ENCODE results near the genes PRKRIP1, SPDYE2, POLR2J3, ARMC10 and PMPCB.

GRCh38 chr7:101935787-101936115 is 118.3 kb downstream of the CUX1 start:
- RAMPAGE, long total RNA, result no peak
- RRBS, result no CpG with 5 or more reads among the region's 9 CpGs

GRCh38 chr7:101941450-101942411 is 124.3 kb downstream of the CUX1 start:
- RAMPAGE, long total RNA, result no peak
- RRBS, result no CpG with 5 or more reads among the region's 13 CpGs

DNA sequence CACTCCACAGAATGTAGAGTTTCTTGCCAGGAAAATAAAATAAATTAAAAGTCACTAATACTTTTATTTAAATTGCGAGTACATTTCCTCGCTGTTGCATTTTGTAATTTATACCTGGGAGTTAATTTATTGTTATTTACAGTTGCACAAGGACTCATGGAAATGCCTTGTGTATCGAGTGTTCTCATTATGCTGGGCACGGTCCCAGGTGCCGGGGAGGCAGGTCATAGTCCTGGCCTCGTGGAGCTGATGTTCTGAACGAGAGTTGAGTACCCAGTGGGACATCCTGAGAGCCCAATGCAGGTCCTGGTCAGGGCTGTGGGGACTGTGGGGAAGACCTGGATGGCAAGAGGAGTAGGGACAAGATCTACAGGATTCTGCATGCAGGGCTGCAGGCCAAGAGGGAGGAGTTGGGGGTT is 127.9 kb downstream of the CUX1 start:
- RAMPAGE, long total RNA, result no peak
- RRBS, result no CpG with 5 or more reads among the region's 7 CpGs

DNA sequence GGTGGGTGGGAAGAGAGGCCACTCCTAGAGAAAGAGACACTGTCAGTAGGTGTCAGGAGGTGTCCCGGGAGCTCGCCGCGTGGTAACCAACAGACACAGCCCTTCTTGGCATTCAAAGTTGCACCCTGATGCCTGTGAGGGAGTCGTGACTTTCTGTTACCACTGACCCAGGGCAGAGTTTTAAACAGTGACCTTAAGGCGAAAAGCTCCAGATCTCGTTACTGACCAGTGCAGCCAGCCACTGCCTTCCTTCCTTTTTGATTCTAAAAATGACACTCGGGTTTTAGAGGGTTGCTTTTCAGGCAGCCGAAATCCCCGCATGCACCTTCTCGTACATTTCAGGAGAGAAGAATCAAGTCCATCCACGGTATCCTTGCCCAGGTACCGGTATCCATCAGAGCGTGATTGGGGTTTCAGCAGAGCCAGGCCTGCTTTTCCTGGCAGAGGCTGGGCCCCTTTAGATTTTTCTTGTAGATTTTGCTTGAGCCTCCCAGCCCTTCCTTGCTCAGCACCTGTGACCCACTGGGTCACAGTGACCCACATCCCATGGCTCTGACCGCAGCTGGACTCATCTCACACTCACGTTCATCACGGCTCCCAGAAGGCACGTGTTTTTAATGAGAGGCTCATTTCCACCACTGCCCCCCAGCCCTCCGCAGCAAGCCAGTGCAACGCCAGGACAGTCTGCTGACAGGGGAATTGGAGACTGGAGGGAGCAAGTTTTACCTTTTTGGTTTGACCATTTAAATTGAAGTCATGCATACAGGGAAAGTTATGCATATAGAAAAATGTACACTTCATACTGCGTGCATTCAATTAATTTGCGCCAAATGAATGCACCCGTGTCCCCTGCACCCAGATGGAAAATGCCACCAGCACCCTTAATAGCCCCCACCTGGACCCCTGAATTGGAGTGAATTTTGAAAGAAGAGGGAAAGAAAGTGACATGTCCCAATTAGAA is 155.6 kb downstream of the CUX1 start:
- RAMPAGE, long total RNA, result no peak
- RRBS, result 60% methylated on average over 1 of the region's 23 CpGs

- RAMPAGE, long total RNA, result no peak
- RRBS, result 2% methylated on average over 15 of the region's 26 CpGs
These were observed 227.6 kb downstream of the CUX1 start for GRCh38 chr7:102044940-102045553.

DNA sequence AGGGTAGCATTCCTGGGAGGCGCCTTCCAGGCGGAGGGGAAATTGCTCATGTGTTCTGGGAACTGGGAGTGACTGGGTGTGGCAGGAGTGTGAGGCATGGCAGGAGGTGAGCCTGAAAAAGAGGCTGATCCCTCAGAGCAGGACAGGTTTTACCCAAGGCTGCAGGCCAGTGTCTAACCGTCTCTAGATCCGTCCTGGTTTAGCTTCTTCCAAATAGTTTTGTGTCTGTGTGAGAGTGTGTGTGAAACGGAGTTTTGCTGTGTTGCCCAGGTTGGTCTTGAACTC is 222.7 kb upstream of the SH2B2 start:
- RAMPAGE, long total RNA, result no peak
- RRBS, result no CpG with 5 or more reads among the region's 5 CpGs

- RAMPAGE, long total RNA, result no peak
- RRBS, result no CpG with 5 or more reads among the region's 20 CpGs
These were observed 145.7 kb upstream of the SH2B2 start for GRCh38 chr7:102140689-102141570.

GRCh38 chr7:102197016-102197575 is 89.6 kb upstream of the SH2B2 start:
- RAMPAGE, long total RNA, result no peak
- RRBS, result 93% methylated on average over 3 of the region's 26 CpGs

DNA sequence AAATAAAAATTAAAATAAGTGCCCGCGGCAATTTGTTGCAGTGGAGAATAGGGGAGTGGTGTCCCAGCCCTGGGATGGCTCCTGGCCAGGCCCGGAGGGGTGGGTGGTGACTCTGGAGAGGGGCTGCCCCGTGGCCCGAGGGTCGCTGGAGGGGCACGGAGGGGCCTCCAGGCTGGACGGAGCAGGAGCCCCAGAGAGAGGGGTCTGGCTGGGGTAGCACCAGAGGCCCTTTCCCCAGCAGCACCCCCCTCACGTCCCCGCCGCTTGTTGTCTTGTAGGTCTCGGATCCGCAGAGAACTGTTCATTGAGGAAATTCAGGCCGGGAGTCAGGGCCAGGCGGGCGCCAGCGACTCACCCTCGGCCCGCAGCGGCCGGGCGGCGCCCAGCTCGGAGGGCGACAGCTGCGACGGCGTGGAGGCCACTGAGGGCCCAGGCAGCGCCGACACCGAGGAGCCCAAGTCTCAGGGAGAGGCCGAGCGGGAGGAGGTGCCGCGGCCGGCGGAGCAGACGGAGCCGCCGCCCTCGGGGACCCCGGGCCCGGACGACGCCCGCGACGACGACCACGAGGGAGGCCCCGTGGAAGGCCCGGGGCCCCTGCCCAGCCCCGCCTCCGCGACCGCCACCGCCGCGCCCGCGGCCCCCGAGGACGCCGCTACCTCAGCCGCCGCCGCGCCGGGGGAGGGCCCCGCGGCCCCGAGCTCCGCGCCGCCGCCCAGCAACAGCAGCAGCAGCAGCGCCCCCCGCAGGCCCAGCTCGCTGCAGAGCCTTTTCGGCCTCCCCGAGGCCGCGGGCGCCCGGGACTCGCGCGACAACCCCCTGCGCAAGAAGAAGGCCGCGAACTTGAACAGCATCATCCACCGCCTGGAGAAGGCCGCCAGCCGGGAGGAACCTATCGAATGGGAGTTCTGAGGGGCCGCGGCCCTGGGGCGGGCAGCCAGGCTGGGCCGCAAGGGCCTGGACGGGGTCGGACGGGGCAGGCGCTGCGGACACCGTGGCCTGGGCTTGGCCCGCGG is 38.2 kb upstream of the SH2B2 start:
- RAMPAGE, long total RNA, result no peak
- RRBS, result 82% methylated on average over 45 of the region's 107 CpGs

- RAMPAGE, long total RNA, result no peak
- RRBS, result no CpG with 5 or more reads among the region's 6 CpGs
These were observed 33.5 kb upstream of the SH2B2 start for GRCh38 chr7:102253247-102253466.

GRCh38 chr7:102395544-102396504 is at the start of gene PRKRIP1:
Gene PRKRIP1 (plus strand): TSS chr7:102396363.
- RAMPAGE, long total RNA, result start-site peak on the plus strand at chr7:102396378-102396382, 138 and 106 reads in 2 replicates
- RRBS, result no CpG with 5 or more reads among the region's 58 CpGs

- RAMPAGE, long total RNA, result no peak
- RRBS, result no CpG with 5 or more reads among the region's 13 CpGs
These were observed 3.2 kb downstream of the PRKRIP1 start for GRCh38 chr7:102399185-102399945.

- RAMPAGE, long total RNA, result no peak
- RRBS, result 78% methylated on average over 1 of the region's 20 CpGs
These were observed 11.8 kb downstream of the ORAI2 start for GRCh38 chr7:102444919-102445744.

DNA sequence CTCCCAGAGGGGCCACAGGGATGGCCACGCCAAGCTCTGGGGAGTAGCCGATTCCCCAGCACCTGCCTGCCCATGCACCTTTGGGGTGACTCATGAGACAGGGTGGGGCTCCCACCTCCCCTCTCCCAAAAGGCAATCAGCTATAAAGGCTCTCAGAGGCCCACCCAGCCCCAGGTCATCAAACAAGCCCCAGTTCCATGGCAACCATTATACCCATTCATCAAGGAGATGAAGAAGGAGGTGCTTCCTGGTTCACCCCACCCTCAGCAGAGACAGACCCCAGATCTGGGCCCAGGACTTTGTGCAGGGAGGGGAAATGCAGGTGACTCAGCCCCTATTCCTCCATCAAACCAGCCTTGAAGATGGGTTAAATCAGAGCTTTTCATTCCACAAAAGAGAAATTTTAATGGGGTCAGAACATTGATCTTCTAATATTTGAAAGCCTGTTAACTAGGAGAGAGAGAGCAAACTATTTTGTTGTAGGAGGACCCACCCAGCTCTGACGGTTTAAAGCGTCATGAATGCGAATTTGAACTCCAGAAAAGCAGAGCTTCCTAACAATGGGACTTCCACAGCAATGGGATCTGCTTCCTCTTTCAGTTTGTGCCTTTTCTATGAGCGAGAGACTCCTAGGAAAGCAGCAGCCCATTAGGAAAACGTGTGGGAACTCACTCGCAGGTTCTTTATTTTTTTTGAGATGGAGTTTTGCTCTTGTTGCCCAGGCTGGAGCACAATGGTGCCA is at the start of gene SPDYE2:
TSS of gene SPDYE2 (plus strand) at position 260 of the 742 bp plus-strand sequence.
- RAMPAGE, long total RNA, result no peak
- RRBS, result no CpG with 5 or more reads among the region's 8 CpGs

GRCh38 chr7:102572297-102572971 is at the start of gene POLR2J3:
Gene POLR2J3 (minus strand): TSS chr7:102572583.
- RAMPAGE, long total RNA, result no peak
- RRBS, result 19% methylated on average over 2 of the region's 56 CpGs

GRCh38 chr7:103074431-103075252 is at the start of gene ARMC10:
Gene ARMC10 (plus strand): TSS chr7:103075140.
- RAMPAGE, long total RNA, result no peak
- RRBS, result under 1% methylated on average over 28 of the region's 72 CpGs

- RAMPAGE, long total RNA, result start-site peak on the plus strand at chr7:103297442-103297456, 94 and 96 reads in 2 replicates
- RRBS, result 1% methylated on average over 9 of the region's 56 CpGs
These were observed at the start of gene PMPCB for GRCh38 chr7:103297129-103298246. Gene PMPCB (plus strand): TSS chr7:103297435.

GRCh38 chr7:103308636-103309469 is 11.6 kb downstream of the PMPCB start:
- RAMPAGE, long total RNA, result no peak
- RRBS, result no CpG with 5 or more reads among the region's 5 CpGs

GRCh38 chr7:103323370-103323970 is 21.1 kb downstream of the DNAJC2 start:
- RAMPAGE, long total RNA, result no peak
- RRBS, result no CpG with 5 or more reads among the region's 4 CpGs

- RAMPAGE, long total RNA, result no peak
- RRBS, result no CpG with 5 or more reads among the region's 11 CpGs
These were observed 77.5 kb upstream of the KMT2E start for GRCh38 chr7:104936319-104937184.

All from kidney epithelial cell (primary cell).